Natural killer cell (primary cell): ENCODE results near the genes DNAAF10 and PROKR1.

DNA sequence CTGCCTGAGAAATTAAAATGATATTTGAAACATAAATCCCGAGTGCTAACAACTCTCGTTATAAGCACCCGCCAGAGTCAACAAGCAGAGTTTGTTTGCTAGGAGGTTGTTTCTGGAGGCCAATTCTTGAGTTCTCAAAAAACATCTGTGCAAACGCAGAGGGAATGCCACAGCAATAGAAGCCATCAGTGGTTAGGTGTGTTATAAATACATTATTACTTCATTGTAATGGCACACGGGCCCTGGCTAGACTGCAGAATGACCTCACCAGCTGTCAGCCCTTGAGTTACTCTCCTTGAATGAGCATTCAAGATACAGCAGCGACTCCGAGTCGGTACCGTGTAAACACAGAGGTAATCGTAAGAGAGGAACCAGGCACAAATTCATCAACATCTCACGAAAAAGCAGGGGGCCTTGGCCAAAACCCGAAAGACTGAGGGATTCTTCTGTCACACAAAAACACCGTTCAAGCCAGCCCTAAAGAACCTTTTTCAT lies 133.9 kb upstream of the MEIS1 start:
- PRO-cap: no peak

- PRO-cap: no peak
These were observed 2.5 kb downstream of the MEIS1 start for GRCh38 chr2:66437068-66438120.

GRCh38 chr2:66438121-66438882 lies 3.4 kb downstream of the MEIS1 start:
- PRO-cap: no peak

GRCh38 chr2:66439616-66440664 lies 5.0 kb downstream of the MEIS1 start:
- PRO-cap: no peak

DNA sequence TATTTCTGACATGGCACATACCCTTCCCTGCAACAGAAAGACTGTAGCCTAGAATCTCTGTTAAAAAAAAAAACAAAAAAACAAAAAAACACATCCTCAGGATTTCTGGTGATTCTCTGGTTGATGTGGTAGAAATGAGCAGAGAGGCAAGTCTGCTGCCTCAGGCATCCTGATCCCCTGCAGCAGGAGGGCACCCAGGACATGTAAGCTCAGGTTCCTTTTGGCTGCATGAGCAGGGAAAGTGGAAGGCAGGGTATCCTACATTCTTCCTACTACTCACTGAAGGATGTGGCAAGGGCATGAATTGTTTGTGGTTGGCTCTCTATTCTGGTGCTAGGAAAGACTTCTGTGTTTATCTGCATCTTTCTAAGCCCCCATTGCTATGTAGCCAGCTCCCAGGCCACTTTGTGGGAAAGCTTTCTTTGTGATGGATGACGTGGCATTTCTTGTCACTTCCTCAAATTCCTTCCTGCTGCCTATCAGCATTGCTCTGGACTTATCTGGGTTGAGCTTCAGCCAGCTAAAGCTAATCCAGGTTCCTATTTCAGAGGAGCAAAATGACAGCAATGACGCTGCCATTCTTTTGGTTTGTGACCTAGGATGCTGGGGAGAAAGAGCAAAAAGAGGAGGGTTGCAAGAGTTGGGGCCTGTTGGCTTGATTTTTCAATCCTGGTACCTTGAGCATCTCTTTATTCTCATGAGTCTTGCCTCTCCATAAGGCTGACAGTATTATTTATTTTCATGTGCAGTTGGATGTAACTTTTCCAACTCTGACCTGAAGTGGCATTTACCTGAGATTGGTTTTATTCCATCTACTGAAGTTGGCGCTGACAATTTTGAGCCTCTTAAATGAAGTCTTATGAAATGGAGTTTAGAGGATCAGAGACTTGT lies 46.3 kb downstream of the MEIS1 start:
- PRO-cap: no peak

DNA sequence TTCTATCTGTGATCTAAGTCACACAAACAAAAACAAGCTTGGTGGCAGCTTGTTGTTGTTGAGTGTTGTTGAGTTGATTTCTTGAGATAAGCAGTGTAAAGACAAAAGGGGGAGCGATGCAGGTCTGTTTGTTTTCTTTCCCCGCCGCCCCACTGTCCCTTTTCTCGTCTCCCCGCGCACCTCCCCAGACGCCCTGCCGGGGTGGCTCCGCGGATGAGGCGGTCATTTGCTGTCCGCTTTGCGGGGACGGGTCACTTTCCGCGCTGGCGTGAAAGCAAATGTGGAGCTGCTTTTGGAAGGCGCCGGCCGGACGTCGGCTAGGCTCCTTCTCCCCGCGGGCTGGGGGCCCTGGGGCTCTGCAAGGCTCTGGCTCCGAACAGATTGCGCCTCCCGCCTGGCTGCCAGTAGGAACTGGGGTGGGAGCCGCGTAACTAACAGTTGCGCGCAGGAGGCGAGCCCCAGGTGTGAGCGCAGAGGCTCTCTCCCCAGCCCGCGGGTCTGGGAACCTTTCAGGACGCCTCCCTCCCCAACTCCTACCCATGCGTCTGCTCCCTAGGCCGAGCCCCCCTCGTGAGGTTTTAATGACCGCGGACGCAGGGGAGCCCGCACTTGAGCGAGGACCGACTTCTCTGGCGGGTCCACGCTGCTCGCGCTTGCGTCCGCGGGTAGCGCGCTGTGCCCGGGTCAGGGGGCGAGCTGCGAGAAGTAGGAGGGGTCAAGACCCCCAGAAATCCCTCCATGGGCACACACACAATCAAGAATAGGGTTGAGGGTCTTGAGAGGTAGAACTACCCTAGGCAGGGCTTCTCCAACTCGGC lies 146.6 kb downstream of the MEIS1 start:
- PRO-cap: no peak

- PRO-cap: no peak
These were observed 253.1 kb downstream of the MEIS1 start for GRCh38 chr2:66687990-66688402.

GRCh38 chr2:66805133-66805512 lies 370.2 kb downstream of the MEIS1 start:
- PRO-cap: no peak

- PRO-cap: no peak
These were observed 418.8 kb downstream of the MEIS1 start for GRCh38 chr2:66853545-66854243.

DNA sequence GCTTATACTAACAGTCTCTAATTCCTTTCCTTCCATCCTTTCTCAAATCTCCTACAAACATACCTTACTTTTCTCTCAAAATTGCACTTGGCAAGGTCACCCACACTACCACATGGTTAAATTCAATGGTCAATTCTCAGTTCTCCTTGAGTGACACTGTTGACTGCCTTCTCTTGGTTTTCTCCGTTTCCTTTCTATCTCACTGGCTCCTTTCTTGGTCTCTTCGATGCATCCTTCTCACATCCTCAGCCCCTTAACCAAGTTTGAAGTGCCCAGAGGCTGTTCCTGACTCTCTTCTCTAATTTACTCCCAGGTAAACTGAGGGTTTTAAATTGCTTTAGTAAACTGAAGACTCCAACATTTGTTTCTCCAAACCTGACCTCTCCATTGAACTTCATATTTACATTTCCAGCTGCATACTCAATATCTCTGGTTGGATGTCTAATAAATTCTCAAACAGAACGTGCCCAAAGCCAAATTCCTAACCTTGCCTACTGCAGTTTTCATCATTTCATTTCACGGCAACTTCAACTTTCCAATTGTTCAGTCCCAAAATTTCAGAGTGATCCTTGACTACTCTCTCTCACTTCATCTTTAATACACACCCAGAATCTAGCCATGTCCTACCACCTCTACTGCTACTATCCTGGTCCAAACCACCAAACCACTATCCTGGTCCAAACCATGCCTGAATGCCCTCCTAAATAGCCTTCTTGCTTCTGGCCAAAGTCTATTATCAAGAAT lies 12.2 kb downstream of the C1D start:
- PRO-cap: no peak

- PRO-cap: bidirectional peak, plus-strand start at chr2:68157399, minus-strand start at chr2:68157311; bidirectional peak, plus-strand start at chr2:68157947, minus-strand start at chr2:68157494
These were observed at the start of gene DNAAF10 for GRCh38 chr2:68156827-68157667. Gene DNAAF10, minus strand, starts transcription at chr2:68157527.

GRCh38 chr2:68178652-68179031 lies 21.0 kb downstream of the PNO1 start:
- PRO-cap: no peak

- PRO-cap: no peak
These were observed 43.9 kb downstream of the PNO1 start for GRCh38 chr2:68201523-68202097.

GRCh38 chr2:68391139-68391620 lies 26.1 kb downstream of the PLEK start:
- PRO-cap: no peak

- PRO-cap: no peak
These were observed 24.2 kb downstream of the APLF start for GRCh38 chr2:68491562-68492030.

- PRO-cap: no peak
These were observed at the start of gene PROKR1 for GRCh38 chr2:68643395-68643903. Gene PROKR1, plus strand, starts transcription at chr2:68643579.

GRCh38 chr2:68766288-68766752 lies 31.7 kb downstream of the ARHGAP25 start:
- PRO-cap: bidirectional peak, plus-strand start at chr2:68766454, minus-strand start at chr2:68766376; bidirectional peak, plus-strand start at chr2:68766862, minus-strand start at chr2:68766715

- PRO-cap: no peak
These were observed 33.8 kb downstream of the ARHGAP25 start for GRCh38 chr2:68768273-68768941.

DNA sequence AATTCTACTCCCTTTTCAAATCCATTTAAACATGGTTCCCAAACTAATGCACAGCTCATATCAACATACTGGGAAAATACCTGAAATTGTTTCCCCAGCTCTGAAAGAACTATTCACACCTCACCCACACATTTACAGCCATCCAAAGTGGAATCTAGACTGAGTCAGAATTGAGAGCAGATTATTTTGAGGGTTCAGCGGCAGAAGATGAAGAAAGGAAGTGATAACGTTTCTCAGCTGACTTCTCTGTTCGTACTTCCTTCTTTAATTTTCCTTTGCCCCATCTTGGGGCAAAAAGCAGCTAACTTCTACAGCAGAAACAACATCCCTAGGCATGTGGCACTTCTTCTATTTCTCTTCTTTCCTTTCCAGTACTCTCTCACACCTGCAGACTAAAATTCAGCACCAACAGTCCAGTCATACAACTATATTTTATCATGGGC lies 35.7 kb downstream of the ARHGAP25 start:
- PRO-cap: no peak

GRCh38 chr2:68770981-68771802 lies 36.6 kb downstream of the ARHGAP25 start:
- PRO-cap: unidirectional peak, minus-strand start at chr2:68771181; unidirectional peak, plus-strand start at chr2:68771568